ENCODE measurements around the genes FBXO10, FRMPD1 and IGFBPL1.

DNA sequence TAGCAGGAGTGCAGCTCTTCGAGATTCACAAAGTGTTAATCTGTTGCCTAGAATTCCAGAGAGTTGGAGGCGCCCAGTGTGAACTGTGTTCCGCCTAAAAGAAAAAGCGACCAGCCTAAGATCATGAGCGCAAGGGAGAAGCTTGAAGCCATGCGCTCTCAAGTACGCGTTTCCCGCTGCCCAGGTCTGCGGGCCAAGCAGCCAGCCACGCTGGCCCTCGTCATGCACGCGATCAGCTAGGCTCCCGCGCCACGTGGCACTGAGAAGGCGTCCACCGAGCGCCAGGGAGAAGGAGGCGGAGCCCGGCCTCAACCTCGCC lies 514 bp upstream of the ZCCHC7 start:
- PRO-cap: unidirectional peak, minus-strand start at position 261 of the sequence

GRCh38 chr9:37145643-37146813 lies 25.7 kb downstream of the ZCCHC7 start:
- PRO-cap: no peak

GRCh38 chr9:37187048-37187675 lies 66.8 kb downstream of the ZCCHC7 start:
- PRO-cap: no peak

- PRO-cap: no peak
Measured at GRCh38 chr9:37251491-37251941, 131.1 kb downstream of the ZCCHC7 start.

- PRO-cap: no peak
Measured at GRCh38 chr9:37258190-37259116, 138.1 kb downstream of the ZCCHC7 start.

- PRO-cap: no peak
Measured at GRCh38 chr9:37431254-37431971, 8.9 kb downstream of the GRHPR start.

DNA sequence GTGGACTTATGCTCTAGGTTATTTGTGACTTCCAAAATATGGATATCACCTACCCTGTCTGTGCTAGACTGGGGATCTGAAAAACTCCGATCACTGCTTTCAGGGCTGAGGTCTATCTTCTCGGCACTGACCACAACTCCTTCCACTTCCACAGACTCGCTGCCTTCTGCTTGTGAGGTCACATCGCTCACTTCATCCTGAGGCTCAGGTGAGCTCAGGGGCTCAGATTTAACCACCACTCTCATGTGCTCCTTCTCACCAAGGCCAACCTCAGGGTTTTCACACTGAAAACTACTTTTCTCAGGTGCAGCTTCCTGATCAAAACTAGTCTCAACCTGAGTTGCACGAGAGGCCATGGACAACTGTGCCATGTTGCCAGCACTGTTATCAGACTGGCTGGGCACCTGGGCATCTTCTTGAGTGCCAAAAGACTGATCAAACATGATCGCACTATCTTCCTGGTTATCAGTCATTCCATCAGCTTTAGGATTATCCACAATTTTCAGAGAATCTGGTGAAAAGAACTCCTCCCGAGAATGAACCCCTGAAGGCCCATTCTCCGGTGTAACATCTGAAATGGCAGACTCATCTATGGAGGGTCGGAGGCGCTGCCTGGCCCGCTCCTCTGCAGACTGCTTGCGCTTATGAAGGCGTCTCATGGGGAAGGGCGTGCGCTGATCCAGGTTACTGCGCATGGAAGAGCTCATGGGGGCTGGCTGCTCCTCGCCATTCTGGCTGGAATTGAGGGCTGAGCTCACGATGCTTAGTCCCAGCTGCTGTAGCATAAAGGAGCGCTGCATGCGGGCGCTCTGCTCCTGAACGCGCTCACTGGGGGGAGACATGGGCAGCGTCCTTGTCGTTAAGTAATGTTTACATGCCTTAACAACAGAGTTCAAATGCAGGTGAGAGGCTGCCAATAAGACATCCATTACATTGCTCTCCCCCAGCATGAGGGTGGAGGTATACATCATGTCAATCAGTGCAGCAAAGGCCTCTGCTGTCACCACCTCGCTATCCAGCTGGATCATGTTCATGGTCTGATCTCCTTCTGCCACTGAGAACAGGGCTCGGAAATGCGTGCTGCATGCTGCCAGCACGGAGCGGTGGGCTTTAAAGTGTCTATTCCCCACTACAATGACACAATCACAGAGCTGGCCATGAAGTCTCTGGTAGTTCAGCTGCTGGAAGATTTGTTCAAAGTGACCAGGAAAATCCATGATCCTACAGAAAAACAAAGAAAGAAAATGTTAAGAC lies 19.3 kb downstream of the GRHPR start:
- PRO-cap: no peak

DNA sequence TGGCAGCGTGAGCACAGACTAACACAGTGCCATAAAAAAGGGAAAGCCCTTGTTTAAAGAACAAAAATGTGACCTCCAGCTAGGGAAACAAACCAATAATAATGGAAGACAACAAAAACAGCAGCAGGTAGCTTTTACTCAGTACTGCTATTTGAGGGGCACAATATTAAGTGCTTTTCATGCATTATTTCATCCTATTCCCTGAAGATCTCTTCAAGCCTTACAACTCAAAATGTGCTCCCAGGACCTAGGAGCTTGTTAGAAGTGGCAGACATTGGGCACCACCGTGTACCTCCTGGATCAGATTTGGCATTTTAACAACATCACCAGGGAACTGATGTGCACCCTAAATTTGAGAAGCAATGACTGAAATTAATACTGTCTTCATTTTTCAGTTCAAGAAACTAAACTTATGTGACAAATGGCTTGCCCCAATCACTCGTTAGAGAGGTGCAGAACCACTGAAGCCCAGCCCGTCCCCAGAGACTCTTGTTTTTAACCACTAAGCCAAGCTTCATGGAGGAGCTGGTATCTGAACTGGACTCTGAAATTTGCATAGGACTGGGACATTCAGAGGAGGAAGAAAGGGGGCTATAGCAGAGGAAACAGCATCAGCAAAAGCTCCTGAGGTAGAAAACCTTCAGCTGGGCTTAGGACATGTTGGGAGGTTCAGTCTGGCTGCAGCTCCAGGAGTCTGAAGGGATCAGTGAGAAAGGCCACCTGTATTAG lies 10.7 kb downstream of the FBXO10 start:
- PRO-cap: no peak

GRCh38 chr9:37575986-37576836 lies at the start of gene FBXO10:
Gene FBXO10 (minus strand): TSS chr9:37576380.
- PRO-cap: bidirectional peak, plus-strand start at chr9:37576377, minus-strand start at chr9:37576239

DNA sequence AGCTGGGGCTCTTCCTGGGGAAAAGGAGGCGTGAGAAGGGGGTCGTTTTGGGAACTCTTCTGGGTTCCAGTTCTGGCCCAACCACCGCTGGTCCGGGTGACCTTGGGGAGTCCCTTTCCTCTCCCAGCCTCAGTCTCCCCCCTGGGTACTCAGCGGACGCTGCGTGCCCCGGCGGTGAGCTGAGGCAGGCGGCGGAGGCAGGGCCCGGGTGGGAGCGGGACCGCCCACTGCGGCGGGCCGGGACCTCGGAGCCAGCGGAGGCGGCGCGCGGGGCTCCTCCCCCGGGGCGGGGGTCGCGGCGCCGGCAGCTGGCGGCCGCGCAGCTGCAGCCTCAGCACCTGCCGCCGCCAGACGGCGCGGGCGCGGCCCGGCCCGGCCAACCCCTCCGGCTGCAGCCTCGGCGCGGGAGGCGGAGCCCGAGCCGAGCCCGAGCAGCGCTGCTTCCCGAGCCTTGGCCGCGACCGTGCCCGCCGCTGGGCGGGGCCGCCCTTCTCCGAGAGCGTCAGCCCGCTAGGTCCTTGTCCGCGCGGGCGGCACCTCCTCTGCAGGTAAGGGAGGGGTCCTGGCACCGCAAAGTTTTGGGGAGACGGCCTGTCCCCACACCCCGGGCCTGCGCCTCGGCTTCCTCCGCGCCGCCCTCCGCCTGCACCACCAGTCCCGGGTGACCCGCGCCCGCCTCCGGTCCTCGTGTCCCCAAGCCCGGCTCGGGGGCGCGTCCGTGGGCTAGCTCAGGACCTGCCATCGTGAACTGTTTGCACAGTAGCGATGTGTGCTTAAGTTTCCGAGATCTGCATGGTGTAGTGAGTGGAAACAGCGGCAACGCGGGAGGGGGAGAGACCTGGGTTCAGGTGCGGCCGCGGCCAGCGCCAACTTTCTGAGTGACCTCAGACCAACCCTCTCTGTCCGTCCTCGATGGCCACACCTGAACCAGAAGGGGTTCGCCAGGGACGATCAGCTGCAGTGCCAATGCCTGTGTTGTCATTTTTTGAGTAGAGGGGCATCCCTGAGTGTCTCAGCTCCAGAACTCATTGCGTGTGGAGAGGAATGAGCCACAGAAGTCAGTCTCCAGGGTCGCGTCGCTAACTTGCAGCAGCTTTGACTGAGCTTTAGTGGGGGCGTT lies at the start of gene FRMPD1:
TSS of gene FRMPD1 (plus strand) at position 408 of the 1,120 bp plus-strand sequence.
- PRO-cap: no peak

GRCh38 chr9:37903247-37904011 lies 498 bp downstream of the SLC25A51 start:
- PRO-cap: no peak

GRCh38 chr9:38018092-38018856 lies 50.8 kb downstream of the SHB start:
- PRO-cap: no peak

DNA sequence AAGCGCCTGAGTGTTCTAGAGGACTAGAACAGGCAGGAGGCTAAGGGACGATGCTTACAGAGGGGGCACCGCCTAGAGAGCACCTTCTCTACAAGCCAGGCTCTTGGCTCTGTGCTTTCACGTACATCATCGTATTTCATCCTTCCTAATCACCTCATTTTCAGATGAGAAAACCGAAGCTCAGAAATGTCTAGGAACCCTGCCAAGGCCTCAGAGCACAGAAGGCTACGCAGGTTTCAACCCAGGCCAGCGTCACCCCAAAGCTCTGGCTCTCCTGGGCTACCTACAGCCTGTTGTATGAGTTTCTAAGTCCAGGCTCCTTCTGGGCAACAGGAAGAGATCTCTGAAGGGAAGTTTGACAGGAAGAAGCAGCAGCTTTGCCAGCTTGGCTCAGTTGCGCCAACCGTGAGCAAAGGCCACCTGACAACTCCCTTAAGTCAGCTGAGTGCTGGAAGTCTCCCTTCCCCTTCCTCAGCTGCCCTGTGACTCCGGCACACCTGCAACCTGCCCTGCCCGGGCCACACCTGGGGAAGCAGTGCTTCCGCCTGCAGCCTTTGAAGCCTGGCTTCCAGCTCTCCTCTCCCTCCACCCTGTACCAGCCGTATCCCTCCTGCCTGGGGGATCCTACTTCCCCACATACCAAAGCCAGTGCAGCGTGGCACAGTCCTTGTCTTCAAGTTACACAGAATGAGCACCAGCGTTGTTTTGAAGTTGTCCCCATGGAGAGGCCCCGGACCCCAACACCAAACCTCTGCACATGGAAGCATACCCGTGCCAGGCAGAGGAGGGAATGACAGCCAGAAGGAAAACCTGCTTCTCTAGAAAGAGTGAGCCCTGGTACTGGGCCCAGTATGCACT lies 36.7 kb downstream of the SHB start:
- PRO-cap: no peak

GRCh38 chr9:38046651-38047710 lies 22.0 kb downstream of the SHB start:
- PRO-cap: no peak

DNA sequence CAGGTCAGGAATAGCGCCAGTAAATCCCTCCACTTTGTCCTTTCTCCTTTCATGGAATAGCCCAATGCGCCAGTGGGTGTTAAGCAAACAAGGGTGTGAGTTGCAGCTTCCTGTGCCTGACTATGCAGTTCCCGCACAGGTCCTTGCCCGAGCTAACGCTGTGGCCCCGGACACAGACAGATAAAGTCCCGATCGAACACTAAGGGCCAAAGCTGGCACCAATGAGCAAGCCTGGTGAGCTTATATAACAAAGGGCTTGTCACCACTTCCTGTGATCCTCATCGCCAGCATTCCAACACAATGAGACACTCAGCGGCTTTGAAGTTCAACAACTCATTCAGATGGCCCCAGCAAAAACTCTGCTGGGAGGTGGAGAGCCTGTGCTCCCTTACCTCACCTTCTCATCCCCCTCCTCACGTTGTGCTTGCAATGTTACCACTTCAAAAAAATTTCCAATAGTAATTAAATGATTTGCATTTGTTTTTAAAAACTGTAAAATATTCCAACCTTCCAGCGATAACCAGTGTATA lies 21.3 kb downstream of the SHB start:
- PRO-cap: no peak

DNA sequence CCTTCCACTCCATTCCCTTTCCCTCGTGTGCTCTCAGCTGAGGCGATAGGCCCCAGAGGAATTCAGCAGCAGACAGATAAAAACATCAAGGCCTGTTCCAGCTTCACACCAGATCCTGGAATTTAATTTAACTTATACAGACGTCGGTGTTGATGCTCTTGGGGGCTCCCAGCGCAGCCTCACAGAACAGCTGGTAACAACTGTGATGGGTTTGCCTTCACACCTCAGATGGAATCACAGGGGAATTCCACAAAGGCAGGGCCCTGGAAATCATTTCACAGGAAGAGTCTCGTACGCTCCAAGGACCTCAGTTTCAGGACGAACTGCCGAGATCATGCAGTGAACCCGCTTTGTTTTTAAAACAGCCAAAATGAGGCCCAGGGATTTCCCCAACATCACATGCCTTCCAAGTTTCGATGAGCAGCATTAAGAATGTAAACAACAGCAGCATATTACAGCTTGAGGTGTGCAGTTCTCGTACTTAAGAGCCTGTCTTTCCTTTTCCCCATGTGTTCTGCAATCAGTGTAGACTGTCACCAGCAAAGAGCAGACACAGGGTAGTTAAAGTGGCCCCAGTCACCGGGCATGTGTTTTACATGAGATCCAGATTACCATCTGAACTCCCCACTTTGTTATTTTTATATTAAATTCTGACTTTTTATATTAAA lies 73.5 kb upstream of the ALDH1B1 start:
- PRO-cap: no peak

DNA sequence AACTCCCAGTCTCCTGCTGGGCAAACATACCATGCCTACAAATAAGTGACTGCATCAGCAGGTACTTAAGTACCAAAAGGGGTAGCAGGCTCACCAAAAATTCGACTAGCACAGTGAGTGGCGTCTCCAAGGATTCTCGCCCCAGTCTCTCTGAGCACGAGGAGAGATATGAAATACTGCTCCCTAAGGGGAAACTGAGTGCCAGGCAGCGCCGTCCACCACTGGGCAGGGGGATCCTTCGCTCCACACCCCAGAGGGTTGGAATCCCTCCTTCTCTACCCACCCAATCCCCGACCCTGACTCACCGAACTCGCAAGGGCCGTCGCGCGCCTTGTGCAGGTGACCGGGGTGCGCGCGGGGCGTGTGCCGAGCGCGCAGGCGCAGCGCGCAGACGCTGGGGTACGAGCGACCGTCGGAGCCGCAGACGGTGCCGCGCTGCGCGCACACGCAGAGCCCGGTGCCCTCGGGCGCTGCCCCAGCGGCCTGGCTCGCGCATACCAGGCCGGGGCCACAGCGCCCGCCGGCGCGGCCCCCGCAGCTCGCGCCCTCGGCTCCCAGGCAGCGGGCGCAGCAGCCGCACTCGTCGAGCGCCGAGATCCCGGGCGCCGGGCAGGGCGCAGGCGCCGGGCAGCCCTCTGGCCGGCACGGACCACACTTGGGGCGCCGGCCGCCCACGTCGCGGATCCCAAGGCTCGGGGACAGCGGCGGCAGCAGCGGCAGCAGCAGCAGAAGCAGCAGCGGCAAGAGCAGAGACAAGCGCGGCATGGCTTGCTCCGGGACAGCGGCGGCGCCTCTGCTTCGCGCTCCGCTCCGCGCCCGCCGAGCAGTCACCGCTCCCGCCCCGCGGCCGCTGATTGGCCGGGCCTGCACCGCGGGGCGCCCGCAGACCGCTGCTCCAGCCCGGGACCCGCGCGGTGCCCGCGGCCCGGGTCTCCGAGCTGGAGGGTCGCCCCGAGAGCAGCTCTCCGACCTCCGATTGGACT lies at the start of gene IGFBPL1:
TSS of gene IGFBPL1 (minus strand) at position 795 of the 983 bp plus-strand sequence.
- PRO-cap: no peak

DNA sequence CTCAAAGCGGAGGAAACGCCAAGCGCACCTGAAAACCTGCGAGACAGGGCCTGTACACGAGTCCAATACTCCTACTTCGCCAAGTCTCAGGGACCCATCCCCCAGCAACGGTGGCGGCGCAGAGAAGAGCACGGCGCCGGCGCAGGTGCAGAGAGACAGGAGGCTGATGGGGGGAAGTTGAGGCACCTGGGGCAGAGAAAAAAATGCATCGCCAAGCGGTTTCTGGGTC lies 751.8 kb downstream of the SPATA31A1 start:
- PRO-cap: no peak

DNA sequence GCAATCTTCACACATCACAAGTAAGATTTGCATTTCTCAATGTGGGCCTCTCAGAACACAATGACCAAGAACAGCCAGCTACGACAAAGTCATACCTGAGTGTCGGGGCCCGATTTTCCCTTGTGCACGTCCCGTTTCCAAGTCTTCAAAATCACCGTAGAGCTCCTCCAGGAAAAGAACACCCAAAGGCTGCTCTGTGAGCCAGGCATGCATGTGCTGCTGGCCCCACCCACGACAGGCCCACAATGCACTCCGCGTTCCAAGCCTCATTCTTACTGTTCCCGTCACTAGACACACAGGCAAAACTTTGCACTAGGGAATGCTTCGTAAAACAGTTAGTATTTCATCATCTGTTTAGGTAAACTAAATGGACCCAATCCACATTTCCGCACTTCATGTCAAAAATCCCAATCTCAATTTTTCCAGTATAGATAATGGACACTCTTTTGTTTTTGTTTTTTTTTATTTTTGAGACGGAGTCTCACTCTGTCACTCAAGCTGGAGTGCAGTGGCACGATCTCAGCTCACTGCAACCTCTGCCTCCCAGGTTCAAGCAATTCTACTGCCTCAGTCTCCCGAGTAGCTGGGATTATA lies 549.5 kb downstream of the FOXD4L6 start:
- PRO-cap: no peak

GRCh38 chr9:41073562-41074195 lies 54.8 kb downstream of the FOXD4L6 start:
- PRO-cap: no peak